UCH-1 (cell line): Measurements from ENCODE around the genes AADACL4, PRAMEF6 and FHAD1.

GRCh38 chr1:12601249-12601621 lies 16.8 kb downstream of the DHRS3 start:
- RRBS: no CpG with 5 or more reads among the region's 4 CpGs

DNA sequence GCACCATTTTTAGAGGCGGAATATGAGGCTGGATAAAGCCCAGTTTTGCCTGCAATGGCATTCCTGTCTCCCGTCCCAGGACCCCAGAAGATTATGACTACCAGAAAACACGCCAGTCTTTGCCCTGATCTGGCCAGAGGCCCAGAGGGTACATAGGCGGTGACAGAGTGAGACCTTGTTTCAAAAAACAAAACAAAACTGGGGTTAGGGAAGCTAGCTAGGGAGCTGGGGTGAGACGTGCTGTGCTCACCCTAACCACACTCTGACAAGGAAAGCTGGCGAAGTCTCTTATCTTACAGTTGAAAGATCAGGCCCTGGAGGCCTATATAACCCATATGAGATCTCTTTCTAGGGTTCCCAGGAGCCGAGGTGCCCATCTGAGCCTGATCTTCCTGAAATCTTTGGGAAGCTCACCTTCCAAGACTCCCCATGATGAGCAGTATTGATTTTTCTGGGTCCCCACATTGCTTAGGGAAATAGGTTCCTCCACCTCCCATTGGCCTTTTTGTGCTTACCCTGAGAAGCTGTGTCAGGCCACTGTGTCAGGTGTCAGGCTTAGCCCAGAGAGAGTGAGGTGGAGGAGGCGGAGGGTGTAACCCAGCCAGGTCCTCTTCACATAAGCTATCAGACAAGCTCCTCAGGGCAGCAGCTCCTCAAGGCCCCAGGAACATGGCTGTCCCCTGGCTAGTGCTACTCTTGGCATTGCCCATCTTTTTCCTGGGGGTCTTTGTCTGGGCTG lies at the start of gene AADACL4:
AADACL4 (plus strand) TSS at position 208 of the 739 bp plus-strand sequence.
- RRBS: no CpG with 5 or more reads among the region's 8 CpGs

GRCh38 chr1:12947359-12947791 lies at the start of gene PRAMEF6:
Gene PRAMEF6 (minus strand): TSS chr1:12947580.
- RRBS: no CpG with 5 or more reads among the region's 5 CpGs

- RRBS: no CpG with 5 or more reads among the region's 11 CpGs
These were observed 21.5 kb upstream of the LRRC38 start for GRCh38 chr1:13535153-13535835.

- RRBS: no CpG with 5 or more reads among the region's 13 CpGs
These were observed 1.7 kb downstream of the PDPN start for GRCh38 chr1:13585250-13585819.

- RRBS: no CpG with 5 or more reads among the region's 18 CpGs
These were observed 576 bp upstream of the PRDM2 start for GRCh38 chr1:13699347-13699877.

GRCh38 chr1:13702714-13703237 lies 2.8 kb downstream of the PRDM2 start:
- RRBS: no CpG with 5 or more reads among the region's 6 CpGs

GRCh38 chr1:13713289-13713870 lies 13.4 kb downstream of the PRDM2 start:
- RRBS: no CpG with 5 or more reads among the region's 8 CpGs

- RRBS: no CpG with 5 or more reads among the region's 4 CpGs
These were observed 28.2 kb downstream of the PRDM2 start for GRCh38 chr1:13728191-13728675.

GRCh38 chr1:13761329-13761832 lies 61.4 kb downstream of the PRDM2 start:
- RRBS: no CpG with 5 or more reads among the region's 8 CpGs

- RRBS: 98% methylated on average over 3 of the region's 24 CpGs
These were observed 82.4 kb downstream of the PRDM2 start for GRCh38 chr1:13782110-13783009.

DNA sequence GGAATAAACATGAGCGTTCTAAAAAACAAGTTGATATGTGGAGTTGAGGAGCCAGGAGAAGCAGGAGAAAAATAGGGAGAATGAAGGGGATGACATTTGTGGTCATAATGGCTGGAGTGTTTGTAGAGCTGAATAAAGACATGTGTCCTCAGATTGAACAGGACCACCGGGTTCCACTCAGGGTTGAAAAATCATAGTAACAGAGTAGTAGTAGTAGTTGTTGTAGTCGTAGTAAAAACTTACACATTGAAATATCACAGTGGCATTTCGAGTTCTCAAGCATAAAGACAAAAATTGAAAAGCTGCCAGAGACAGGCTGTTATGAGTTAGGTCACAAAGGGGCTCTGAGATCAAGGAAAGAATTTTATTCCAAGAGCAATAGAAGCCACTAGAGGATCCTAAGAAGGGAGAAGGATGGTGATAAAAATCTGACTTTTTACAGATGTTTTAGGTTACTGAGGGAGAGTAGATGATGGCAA lies 400.6 kb upstream of the KAZN start:
- RRBS: no CpG with 5 or more reads among the region's 4 CpGs

DNA sequence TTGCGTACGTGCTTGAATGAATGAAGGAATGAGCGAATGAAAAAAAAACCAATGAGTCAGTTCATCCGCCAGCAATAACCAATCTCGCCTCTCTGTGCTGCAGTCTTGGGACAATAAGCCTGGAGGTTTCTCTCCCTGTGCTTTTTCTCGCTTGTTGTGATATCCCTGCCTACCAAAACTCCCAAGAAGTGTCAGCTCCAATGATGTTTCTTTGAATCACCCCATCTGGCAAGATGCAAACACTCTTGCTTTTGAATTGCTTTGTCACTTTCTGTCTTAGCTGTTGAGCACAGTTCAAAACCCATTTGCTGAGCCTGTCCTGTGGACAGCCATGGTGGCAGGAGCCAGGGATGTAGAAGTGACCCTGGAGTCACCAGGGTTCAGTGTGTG lies 144.0 kb downstream of the KAZN start:
- RRBS: no CpG with 5 or more reads among the region's 6 CpGs

DNA sequence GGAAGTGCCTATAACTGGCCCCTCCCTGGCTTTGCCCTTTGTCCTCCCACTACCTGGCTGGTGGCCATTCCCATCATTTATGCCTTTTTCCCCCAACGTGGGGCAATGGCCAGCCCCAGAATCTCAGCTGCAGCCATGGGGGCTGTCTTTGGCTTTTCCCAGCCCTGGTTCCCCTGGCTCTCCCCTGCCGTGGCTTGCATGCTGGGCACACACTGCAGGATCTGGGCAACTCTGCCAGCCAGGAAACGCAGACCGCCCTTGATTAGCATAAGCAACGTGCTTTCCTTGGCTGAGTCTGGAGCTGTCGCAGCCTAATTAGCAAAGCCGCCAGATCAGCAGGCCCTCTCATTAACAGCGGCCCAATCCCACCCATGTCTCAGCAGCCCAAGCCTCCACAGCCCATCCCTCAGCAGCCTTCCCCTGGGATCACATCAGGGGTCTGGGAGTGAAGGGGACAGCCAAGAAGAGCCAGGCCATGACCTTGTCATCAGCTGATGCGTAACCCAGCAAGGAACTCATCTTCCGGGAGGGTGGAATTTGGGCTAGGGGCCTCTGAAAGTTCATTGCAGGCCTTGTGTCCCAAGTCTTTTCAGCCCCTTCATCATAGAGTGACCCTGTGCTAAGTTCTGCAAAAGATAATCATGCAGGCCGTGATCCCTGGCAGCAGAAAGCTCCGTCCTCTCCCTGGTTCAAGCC lies 258.3 kb upstream of the TMEM51 start:
- RRBS: no CpG with 5 or more reads among the region's 12 CpGs

DNA sequence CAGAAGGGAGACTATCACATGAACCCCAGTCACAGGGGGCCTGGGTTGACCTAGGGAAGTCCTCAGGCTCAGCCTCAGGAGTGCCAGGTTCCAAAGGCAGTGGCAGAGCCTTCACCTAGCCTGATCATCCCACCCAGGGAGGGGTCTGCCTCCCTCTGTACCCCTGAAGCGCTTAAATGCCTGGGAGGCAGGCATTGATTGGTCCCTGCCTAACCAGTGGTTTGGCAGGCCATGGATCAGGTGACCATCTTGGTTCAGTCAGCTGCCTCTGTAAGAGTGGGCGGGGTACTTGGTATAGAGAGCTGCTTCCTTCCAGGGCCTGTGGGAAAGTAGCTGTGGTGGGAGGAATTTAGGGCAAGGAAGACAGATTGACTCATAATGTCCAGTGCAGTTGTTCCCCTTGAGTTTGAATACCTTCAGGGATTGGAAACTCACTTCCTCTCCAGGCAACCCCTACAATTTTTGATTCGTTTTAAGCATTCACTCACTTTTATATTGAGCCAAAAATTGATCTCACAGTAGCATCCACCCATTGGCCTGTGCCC lies 213.6 kb upstream of the TMEM51 start:
- RRBS: no CpG with 5 or more reads among the region's 3 CpGs

GRCh38 chr1:15089316-15089952 lies 64.1 kb upstream of the TMEM51 start:
- RRBS: no CpG with 5 or more reads among the region's 2 CpGs

GRCh38 chr1:15155348-15156009 lies 1.9 kb downstream of the TMEM51 start:
- RRBS: no CpG with 5 or more reads among the region's 10 CpGs

DNA sequence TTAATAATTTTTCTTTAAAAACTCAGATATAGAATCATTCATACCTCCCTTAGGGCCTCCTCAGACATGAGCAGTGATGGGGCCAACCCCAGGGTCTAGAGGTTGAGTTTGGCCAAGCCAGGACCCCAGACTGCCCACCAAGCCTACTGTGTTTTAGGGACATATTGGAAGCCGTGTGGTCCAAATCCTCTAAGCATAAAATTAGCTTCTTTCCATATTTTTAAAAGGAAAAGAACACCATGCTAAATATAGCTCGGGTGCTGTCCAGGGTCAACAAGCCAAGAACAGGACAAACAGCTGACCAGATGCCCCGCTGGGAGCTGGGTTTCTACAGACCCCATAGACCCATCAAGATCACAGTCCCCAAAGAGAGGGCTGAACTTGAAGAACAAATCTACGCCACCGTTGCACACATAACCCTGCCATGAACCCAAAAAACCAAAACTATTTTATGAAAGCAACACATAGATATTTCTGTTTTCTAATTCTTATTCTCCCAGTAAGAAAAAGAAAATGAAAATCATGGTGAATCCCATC lies 36.4 kb upstream of the FHAD1 start:
- RRBS: no CpG with 5 or more reads among the region's 5 CpGs

GRCh38 chr1:15246825-15247556 lies at the start of gene FHAD1:
Gene FHAD1 (plus strand): TSS chr1:15247223.
- RRBS: 27% methylated on average over 5 of the region's 54 CpGs

DNA sequence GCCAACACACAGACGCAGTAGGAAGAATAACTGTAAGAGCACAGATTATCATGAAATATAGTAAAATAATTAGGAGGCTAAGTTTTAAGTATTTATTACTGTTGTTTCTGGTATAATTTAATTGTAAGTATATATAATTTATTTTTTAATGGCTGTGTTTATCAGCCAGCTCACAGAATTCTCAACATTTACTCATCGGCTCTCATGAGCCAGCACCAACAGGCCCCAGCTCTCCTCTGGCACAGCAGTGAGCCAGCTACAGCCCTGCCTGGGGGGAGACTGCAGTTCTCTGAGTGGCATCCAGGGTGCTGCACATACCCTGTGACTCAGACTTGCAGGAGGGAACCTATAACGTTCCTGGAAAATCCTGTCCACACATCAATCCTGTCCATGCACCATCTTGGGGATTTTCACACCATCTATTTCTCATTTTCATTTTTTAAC lies 36.4 kb downstream of the FHAD1 start:
- RRBS: no CpG with 5 or more reads among the region's 3 CpGs